Fibroblast of the aortic adventitia (primary cell): ENCODE measurements around a stretch of chr20.

- CAGE, long polyA plus RNA = no peak
These were observed 10.3 kb upstream of the ZNFX1 start for GRCh38 chr20:49288008-49288619.

DNA sequence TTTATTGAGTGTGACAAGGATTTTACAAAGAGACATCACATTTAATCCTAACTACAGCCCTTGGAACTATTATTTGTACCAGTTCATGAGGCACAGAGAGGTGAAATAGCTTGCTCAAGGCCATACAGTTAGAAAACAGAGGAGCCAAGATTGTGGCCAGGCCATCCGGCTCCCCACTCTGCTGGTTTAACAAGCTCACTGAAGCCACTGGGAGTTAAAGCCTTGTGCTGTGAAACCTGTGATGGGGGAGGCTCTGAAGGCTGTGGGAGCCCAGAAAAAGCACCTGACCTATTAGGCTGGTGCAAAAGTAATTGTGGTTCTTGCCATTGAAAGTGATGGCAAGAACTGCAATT is 74.9 kb upstream of the ZNFX1 start:
- CAGE, long polyA plus RNA = no peak

DNA sequence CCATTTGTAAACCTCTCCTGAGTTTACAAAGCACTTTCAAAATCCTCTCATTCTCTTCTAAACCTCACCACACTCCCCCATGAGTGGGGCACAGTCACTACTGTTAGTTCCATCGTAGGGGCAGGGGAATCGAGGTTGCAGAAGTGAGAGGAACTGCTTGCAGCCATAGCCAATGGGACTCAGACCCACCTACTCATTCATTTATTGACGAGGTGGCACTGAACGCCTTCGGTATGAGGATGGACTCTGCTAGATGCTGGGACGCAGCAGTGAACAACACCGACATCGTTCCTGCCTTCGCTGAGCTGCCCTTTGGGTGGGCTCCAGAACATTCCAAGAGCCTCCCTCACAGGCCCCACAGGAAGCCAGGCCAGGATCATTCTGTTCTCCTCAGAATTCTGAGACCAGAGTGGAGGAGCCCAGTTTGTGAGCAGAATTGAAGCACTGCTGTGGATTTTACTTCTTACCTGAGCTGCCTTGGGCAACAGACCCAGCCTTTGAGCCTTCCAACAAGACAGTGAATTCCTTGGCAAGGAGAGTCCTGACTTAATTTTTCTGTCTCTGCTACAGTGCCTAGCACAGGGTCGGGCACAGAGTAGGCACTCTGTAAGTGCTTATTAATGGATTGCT is 82.1 kb downstream of the KCNB1 start:
- CAGE, long polyA plus RNA = no peak

GRCh38 chr20:49446634-49447556 is 35.6 kb downstream of the KCNB1 start:
- CAGE, long polyA plus RNA = no peak

- CAGE, long polyA plus RNA = no peak
These were observed 62.9 kb upstream of the PTGIS start for GRCh38 chr20:49630521-49631495.

DNA sequence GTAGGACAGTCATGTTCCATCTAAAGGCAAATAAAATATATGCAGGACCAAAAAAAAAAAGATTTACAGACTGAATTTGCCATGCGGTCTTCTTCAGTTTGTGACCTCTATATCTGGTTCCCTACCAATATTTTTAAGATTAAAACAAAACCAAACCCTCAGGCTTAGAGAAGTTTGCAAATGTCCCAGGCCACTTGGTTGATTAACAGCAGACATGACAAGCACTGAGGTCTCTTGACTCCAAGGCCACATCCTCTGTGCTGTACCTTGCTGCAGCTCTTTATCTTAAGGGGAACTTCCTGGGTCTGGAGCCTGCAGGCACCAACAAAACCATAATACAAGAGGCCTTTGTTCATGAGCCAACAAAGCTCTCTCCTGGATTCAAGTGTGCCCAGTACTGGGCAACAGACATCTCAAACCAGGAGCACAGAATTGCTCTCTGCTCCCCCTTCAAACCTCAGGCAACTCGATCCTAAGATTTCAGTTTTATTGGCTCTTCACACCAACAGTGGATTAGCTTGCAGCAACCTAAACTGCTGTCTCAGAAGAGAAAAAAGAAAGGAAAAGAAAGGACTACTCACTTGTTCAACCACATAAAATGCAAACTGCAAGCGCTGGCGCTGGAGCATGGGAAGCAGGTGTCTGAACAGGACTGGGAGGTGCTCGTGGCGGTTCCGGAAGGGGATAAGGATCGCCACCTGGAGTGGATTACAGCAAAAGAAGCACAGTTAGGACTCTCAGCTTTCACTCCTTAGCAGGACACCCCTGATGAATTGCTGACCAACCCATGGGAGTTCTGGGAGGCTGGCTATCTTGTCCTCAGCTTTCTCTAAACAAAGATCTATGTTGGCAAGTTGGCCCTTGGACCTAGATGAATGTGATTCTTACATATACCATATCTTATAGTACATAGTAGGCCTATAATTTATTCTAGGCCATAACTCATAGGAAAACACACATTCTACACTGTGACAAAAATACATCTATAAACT is 71.5 kb downstream of the B4GALT5 start:
- CAGE, long polyA plus RNA = no peak

DNA sequence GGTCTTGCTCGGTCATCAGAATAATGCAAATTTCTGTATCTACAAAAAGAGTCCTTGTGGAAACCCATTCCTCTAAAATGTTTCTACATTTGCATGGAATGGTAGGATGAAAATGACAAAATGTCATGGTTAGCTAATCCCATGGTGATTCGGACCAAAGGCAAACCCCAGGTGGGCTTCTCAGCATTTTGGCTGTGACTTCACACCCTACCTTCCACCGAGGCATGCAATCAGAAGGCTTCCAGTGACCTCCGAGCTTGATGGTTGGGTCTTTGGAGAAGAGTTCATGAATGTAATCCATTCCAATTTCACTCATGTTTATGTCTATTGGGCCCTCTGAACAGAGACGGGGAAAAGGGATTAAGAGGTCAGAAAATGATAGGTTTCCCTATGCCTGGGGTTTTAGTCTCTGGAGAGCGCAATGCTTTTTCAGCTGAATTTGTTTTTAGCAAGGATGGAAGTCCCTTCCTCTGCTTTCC is 70.3 kb downstream of the B4GALT5 start:
- CAGE, long polyA plus RNA = no peak

DNA sequence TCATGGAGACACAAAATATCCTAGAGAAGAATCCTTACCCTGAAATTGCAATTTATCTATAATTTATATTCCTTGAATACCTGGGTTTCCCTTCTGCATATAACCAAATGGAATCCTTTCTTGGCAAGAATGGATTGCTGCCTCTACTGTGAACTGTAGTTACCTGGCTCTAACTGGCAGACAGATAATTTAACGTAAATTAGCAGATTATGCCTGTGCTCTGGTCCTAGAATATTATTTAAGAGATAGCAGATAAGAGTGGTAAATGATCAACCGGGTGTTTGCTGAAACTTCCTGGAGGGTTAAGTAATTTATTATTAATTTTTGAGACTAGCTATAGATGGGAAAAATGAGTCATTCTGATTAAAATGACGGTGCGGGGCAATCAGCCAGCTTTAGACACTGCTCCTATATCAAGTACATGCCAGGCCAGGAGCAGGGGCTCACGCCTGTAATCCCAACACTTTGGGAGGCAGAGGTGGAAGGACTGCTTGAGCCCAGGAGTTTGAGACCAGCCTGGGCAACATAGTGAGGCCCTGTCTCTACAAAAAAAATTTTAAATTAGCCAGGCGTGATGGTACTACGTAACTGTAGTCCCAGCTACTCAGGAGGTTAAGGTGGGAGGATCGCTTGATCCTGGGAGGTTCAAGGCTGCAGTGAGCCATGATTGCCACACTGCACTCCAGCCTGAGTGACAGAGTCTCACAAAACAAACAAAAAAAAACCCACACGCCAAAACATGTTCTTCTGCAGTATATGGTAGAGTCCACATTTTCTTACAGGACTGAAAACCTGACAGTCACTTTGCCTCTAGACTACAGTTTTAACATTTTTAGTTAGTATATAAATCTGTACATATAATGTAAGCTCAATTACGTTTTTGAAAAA is 22.6 kb downstream of the B4GALT5 start:
- CAGE, long polyA plus RNA = no peak

DNA sequence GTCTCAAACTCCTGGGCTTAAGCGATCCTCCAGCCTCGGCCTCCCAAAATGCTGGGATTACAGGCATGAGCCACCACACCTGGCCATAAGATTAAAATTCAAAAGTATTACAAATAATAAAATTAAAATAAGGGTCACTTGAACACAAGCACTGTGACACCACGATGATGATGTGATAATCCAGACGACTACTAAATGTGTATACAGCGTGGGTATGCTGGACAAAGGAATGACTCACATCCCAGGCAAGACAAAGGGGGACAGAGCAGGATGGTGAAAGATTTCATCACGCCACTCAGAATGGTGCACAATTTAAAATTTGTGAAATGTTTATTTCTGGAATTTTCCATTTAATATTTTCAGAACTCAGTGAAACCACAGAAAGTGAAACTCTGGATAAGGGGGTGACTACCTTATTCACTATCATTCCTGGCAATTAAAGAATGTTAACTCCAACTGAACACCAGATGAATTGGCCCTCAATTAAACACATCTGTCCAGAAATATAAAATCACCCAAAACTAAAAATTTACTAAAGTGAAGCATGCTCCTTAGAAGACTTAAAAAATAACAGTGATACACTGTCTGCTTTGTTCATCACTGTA is 13.1 kb downstream of the B4GALT5 start:
- CAGE, long polyA plus RNA = no peak

GRCh38 chr20:49768138-49769033 is 44.2 kb upstream of the SLC9A8 start:
- CAGE, long polyA plus RNA = no peak

DNA sequence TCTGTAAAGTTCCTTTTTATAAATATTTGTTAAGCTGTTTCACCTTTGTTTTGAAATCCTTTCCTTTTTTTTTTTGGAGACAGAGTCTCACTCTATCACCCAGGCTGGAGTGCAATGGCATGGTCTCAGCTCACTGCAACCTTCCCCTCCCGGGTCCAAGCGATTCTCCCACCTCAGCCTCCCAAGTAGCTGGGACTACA is 20.1 kb downstream of the SLC9A8 start:
- CAGE, long polyA plus RNA = no peak

DNA sequence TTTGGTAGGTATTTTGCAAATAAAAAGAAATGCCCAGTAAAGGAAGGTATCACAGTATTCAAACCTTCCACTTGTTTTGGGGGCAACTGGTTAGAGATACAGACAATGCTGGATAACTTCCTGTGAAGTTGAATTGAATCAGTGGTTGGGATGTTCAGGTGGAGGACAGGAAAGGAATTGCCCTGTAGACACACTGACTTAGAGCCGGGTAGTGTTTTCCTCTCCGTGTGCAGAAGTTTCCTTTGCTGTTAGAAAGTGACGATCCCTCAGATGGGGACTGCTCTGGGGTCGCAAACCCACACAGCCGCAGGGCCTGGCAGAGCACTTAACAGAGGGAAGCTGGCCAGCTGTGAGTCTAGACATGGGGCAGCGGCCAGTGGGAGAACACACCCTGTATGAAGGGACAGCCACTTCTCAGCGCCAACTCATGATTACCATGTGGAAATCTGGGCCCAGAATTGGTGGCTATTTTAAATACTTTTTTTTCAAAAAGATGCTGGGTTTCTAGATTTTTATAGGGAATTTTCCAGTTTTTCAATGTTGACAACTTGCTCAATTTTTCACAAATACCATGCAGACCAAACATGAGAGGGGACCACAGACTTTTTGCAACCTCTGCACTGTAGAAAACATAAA is 39.3 kb downstream of the SLC9A8 start:
- CAGE, long polyA plus RNA = no peak

DNA sequence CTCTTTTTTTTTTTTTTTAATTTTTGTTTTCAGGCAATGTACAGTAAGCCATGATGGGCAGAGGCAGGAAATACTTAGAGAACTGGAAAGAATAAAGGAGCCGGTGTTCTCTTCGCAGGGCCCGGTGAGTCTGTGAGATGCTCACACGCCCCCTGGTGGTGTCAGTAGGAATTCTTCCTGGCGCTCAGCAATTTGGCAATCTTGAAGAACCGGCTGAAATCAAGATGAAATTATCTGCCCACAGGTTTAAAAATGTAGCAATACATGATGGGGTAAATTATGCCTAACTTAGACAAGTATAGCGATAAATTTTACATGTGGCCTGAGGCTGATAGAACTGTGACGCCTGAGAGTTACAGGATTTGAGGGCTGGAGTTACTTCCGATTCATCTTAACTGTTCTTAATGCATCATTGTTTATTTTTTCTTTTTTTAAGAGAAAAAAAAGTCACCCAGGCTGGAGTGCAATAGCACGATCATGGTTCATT is 7.5 kb upstream of the RNF114 start:
- CAGE, long polyA plus RNA = no peak

DNA sequence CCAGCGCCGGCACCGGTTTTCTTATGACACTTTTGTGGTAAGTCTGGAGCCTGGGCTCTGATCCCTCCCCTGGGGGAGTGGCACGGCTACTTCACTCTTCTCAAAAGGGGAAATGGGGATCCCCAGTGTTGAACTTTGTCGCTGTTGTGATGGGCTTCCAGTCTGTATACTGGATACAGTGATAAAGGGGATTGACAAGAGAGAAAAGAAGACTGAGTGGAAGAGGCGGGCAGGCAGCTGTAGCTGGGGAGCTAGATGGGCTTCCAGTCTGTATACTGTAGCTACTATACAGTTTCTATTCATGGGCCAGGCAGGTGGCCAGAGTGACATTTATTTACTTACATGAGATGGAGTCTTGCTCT is 13.1 kb downstream of the RNF114 start:
- CAGE, long polyA plus RNA = no peak

- CAGE, long polyA plus RNA = no peak
These were observed 20.7 kb downstream of the RNF114 start for GRCh38 chr20:49956666-49957582.

DNA sequence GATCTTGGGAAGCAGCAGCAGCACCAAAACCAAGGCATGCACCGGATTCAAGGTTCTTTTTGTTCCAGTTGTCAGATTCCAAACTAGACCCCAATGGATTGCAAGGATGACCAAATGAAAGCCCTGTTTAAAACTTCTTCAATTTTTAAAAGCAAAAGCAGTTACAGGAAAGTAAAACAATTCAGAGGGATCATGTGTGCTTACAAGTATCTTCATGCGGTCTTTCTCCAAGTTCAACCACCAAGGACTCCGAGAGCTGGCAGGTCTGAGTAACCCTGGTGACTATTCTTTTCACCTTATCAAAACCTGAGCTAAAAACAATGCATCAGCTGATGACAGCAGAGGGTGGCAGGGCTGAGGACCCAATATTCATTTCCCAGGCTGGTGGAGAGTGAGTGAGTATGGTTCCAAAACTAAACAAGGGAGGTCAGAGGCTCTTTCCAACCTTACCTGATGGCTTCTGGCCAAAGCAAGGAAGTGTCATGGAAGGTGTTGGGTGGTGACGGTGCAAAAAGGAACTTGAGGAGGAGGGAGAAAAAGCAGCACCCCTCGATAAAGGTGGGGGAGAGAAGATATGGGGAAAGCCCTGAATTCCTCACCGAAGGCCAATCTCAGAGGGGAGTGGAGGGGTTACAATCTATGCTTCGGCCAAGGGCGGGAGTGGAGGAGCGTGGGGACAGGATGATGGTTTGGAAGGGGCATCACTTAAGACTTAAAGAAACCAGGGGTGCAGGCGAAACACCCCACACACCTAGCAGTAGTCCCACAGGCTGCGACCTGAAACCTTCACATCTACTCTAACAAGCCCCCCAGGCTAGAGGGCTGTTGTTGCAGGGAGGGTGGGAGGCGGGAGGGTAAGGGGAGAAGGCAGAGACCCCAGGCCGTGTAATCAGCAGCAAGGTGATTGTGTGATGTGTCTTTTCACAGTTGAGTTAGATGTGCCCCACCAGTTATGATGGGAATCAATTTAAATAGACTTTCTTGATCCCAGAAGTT is 31.1 kb downstream of the UBE2V1 start:
- CAGE, long polyA plus RNA = no peak

DNA sequence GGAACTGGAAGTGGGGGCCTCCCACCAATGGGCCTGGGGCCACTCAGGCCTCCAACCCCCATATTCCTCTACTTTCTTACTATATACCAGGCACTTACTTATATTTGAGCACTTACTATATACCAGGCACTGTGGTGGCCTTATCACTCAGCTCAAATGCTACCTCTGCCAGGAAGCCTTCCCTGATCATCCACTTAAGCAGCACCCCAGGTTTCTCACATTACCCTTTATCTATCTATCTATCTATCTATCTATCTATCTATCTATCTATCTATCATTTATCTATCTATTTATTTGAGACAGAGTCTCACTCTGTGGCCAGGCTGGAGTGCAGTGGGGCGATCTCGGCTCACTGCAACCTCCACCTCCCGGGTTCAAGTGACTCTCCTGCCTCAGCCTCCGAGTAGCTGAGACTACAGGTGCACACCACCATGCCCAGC is 12.4 kb upstream of the UBE2V1 start:
- CAGE, long polyA plus RNA = no peak

- CAGE, long polyA plus RNA = no peak
These were observed 17.0 kb upstream of the UBE2V1 start for GRCh38 chr20:50129913-50130443.

DNA sequence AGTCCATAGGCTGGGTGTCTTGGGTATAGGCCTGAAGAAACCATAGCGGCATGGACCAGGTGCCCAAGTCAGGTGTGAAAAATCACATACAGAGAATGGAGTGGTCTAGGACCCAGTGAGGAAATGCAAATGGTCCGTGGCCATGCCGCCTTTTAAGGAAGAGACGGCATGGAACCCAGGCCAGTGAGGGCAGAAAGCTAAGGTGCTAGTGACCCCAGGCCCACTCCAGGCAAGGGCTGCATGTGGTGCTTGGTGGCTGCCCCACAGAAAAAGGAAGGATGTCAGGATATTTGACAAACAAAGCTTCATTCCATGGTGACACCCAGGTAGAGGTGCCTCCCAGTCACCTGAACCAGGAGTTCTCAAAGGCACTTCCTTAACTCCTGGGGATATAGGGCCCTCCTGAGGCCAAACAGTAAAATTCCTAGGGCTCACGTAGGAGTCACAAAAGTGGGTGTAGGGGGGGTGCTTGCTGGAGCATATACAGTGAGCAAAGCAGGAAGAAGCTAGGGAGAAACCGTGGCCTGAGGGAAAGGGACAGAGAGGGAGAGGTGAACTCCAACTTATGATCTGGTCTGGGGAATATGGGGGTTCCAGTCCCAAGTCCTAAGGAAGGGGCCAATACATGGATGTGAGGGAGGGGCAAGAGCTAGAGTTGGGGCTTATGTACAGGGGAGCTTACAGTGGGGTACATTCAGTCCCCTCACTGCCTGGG is 1.3 kb downstream of the PEDS1 start:
- CAGE, long polyA plus RNA = no peak

- CAGE, long polyA plus RNA = no peak
These were observed 12.6 kb upstream of the PEDS1 start for GRCh38 chr20:50165948-50166687.